Vermiform appendix (tissue), 1 donor: ENCODE measurements around a stretch of chr6.

DNA sequence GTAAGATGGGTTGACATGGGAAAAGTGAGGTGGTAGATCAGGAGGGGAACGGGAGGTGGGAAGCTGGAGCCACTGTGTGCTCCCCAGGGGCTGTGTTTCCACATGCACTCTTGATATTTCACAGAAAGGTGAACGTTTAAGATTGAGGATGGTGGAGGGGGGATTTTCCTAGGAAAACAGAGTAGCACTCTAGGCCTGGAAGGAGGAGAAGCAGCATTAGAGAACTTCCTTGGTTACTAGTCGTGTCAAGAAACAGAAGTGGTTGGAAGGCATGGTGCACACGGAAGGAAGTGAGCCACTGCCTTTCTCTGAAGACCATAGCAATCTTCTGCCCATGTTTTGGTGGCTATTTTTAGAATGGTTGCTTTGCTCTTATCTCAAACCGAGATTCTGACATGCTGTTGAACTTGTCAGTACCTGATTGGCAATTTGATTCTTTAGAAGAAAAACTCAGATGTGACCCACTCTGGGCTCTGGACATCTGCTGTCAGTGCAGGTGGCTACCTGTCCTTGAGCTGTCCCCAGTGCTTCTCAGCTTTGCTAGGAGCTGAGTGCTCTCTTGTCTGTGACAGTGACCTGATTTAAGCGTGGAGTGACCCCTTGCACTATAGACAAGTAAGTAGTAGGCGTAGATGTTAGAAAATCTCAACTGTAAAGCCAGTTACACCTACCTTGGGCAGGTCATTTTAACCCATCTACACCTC lies 44.4 kb downstream of the DUSP22 start:
- PRO-cap: no peak

DNA sequence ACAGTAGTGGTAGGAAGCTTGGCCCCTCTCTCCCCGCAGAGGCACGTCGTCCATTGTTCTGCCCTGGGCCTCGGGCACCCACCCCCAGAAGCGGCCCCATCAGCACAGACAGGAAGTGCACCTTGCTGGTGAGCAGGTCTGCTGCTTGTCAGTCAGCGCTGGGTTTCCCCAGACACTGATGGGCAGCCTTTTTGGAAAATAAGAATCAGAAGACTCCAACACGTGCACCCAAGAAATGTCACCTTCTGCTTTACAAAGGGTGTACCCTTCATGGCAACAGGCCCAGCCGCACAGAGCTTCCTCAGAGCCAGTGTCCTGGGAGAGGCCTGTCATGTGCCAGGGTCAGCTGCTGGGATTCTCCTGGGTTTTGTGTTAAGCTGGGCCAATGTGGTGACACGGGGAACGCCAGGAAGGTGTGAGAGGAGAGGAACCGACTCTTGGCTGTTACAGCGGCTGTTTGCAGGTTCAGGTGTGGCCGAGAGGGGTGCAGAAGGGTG lies 34.7 kb upstream of the IRF4 start:
- PRO-cap: no peak

DNA sequence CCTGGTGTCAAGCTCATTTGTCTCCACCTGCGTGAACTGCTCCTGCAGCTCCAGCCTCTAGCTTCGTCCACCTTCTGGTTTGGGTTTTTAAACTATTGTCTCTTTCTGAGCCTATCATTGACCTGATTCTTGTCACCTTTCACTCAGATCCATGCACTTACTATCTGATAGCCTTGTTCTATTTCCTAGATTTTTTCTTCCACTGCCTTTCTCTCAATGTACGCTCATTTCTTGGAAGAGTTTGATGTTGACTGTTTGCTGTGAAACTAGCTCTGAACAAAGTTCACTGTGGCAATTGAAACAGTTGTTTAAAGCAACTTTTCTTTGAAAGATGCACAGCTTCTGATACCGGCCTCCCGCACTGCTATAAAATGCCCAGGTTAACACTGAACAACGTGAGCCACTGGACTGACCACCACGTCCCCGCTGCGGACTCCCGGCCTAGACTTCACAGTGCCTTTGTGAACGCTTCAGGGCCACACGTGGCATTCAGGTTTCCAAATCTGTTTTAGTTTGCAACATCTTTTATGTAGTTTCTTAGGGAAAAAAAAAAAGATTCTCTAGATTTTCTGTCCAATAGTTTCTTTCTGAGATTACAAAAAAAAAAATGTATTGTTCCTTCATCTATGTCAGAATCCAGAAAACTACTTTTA lies 29.8 kb upstream of the IRF4 start:
- PRO-cap: no peak

DNA sequence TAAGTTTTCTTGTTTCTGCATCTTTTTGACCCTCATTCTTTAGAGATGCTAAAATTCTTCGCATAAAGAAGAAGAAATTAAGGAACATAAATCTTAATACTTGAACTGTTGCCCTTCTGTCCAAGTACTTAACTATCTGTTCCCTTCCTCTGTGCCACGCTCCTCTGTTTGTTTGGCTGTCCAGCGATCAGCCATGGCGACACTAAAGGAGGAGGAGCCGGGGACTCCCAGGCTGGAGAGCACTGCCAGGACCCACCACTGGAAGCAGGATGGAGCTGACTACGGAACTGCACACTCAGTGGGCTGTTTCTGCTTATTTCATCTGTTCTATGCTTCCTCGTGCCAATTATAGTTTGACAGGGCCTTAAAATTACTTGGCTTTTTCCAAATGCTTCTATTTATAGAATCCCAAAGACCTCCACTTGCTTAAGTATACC lies 17.0 kb downstream of the IRF4 start:
- PRO-cap: no peak

DNA sequence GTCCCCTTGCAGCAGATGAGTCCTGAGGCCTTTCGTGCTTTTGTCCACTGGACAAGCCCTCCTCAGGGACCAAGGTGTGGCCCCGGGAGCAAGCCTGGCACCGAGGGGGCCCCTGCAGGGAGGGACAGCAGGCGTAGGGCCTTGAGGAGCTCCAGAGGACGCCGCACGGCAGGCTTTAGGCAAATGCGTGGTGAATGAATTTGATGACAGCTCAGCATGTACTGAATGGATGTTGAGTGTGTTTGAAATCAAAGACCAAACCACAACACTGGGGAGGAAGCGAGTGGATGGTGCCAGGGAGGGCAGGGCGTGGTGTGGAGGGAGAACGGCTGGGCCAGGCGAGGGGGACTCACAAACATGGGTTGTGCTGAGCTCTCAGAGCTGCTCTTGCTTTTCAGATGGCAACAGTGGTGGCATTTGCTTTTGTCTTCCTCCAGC lies 53.3 kb downstream of the IRF4 start:
- PRO-cap: no peak

- PRO-cap: no peak
Observed at GRCh38 chr6:707508-708105, 14.7 kb upstream of the EXOC2 start.

GRCh38 chr6:1250513-1251077 lies 61.3 kb upstream of the FOXQ1 start:
- PRO-cap: no peak

DNA sequence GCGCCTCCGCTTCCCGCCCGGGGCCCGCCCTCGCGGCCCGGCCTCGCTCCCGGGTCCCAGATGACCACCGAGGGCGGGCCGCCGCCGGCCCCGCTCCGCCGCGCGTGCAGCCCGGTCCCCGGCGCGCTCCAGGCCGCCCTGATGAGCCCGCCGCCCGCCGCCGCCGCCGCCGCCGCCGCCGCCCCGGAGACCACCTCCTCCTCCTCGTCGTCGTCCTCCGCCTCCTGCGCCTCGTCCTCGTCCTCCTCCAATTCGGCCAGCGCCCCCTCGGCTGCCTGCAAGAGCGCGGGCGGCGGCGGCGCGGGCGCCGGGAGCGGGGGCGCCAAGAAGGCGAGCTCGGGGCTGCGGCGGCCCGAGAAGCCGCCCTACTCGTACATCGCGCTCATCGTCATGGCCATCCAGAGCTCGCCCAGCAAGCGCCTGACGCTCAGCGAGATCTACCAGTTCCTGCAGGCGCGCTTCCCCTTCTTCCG lies 548 bp downstream of the FOXF2 start:
- PRO-cap: no peak

DNA sequence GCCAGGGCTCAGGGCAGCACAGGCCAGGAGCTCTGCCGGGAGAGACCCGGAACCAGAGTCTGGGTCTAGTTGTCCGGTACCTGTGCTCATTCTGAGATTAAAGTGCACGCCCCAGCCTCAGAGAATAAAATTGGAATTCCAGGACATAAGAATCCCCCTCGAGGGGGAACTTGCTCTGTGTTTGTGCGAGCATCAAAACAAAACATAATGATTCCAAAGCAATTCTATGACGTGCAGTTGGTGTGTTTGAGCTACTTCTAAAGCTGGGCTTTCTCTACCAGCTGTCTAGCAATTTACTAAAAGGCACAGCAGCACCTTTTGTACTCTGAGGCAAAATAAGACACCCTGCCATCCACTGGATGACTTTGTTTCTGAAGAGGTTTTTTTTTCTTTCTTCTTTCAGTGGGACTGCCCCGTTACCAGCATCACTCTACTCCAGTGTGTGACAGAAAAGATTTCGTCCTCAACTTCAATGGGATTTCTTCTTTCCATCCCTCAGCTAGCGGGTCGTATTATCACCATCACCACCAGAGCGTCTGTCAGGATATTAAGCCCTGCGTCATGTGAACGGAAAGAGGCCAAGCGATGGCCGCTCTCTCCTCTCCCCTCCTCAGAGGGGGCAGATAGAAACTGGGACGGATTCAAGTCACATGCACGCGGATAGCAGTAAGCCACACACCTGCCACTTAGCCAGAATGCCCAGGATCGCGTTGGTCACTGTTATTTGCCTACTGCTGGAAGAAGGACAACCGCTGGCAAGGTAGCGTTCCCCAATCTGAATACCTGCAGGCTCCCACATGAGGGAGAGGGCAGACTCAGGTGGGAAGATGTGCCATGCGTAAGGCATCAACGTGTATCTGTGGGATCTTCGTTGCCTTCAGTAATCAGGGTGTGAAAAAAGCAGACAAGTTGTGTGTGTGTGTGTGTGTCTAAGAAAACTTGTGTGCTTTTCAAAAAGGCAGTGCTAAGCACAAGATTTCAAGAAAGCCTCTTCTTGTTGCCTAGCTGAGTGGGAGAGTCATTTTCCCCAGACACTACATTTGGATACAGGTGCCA lies 5.2 kb downstream of the FOXF2 start:
- PRO-cap: no peak

DNA sequence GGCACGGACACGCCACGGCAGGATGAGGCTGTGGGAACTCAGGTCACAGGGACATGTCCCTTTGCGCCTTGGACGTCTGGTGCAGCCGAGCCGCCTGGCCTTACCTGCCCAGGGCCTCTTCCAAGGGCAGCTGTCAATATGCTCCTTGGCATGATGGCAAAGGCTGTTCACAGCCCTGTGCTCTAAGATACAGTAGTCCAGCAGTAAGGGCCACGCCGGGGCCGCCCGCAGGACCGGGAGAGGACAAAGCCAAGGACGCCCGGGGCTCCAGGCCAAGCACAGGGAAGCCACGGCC lies 12.9 kb downstream of the FOXF2 start:
- PRO-cap: unidirectional peak, plus-strand start at position 210 of the sequence

DNA sequence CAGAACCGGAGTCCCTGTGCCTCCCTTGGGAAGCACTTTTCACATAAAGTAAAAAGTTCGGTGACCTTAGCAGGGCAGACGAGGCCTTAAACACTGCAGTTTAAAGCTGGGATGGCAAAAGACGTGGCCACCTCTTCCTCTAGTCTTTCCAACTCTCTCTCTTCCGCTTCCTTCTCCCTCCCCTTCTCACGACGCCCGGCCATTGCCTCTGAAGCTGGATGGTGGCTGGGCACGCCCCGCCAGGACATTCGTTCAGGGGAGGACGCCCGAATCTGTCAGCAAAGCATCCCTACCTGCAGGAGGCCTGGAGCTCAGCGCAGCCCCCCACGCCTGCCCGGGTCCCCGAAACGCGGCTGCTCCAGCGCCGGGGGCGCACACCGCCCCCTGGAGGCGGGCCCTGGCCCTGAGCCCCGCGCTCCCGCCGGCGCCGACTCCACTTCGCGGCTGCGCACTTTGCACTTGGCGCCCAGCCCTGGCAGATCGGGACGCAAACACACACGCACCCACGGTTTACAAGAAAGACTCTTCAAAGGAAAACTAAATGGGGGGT lies 54.8 kb upstream of the FOXC1 start:
- PRO-cap: no peak

DNA sequence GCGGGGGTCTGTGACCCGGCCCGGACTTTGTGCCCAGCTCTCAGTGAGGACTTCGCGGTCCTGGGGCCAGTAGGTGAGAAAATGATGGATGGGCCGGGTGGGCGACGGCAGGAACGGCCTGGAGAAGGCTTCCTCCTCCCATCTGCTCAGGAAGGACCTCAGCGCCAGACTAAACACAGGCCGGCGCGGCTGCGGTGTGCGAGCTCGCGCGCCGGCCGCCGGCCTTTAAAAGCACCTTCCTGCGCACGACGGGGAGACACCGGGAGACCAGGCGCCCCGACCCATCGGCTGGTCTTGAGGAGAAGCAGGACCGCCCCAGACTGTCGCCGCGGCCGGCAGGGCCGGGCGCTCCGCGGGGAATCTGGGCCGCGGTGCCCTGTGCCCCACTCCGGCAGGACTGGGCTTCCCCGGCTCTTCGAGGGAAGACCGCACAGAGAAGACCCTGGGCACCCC lies 8.3 kb upstream of the FOXC1 start:
- PRO-cap: no peak

DNA sequence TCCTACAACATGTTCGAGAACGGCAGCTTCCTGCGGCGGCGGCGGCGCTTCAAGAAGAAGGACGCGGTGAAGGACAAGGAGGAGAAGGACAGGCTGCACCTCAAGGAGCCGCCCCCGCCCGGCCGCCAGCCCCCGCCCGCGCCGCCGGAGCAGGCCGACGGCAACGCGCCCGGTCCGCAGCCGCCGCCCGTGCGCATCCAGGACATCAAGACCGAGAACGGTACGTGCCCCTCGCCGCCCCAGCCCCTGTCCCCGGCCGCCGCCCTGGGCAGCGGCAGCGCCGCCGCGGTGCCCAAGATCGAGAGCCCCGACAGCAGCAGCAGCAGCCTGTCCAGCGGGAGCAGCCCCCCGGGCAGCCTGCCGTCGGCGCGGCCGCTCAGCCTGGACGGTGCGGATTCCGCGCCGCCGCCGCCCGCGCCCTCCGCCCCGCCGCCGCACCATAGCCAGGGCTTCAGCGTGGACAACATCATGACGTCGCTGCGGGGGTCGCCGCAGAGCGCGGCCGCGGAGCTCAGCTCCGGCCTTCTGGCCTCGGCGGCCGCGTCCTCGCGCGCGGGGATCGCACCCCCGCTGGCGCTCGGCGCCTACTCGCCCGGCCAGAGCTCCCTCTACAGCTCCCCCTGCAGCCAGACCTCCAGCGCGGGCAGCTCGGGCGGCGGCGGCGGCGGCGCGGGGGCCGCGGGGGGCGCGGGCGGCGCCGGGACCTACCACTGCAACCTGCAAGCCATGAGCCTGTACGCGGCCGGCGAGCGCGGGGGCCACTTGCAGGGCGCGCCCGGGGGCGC lies 1.4 kb downstream of the FOXC1 start:
- PRO-cap: no peak

- PRO-cap: no peak
Observed at GRCh38 chr6:1612289-1612739, 2.6 kb downstream of the FOXC1 start.

DNA sequence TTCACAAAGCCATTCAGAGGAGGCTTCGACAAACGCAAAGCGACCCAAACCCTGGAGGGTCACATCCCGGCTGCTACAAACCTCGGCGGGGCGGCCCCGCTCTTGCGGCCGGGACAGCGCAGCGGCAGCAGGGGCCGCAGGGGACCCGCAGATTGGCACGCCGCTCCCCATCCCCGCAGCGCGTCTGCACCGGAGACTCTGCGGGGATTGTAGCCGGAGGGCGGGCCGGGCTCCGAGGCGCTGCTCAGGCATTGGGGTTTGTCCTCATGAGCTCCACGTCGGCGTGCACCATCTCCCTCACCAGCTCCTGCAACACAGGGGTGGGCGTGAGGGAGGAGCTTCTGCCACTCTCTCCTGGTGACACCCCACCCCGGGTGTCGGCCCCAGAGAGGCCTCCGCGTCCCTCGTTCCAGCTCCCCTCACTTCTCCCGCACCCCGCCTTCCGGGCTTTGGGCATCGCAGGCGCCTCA lies 14.2 kb downstream of the FOXC1 start:
- PRO-cap: no peak

- PRO-cap: no peak
Observed at GRCh38 chr6:1762237-1762790, 152.6 kb downstream of the FOXC1 start.

GRCh38 chr6:2021473-2021875 lies 223.9 kb downstream of the GMDS start:
- PRO-cap: no peak

GRCh38 chr6:2222088-2222693 lies 23.2 kb downstream of the GMDS start:
- PRO-cap: no peak

GRCh38 chr6:2347906-2348515 lies 102.6 kb upstream of the GMDS start:
- PRO-cap: no peak

DNA sequence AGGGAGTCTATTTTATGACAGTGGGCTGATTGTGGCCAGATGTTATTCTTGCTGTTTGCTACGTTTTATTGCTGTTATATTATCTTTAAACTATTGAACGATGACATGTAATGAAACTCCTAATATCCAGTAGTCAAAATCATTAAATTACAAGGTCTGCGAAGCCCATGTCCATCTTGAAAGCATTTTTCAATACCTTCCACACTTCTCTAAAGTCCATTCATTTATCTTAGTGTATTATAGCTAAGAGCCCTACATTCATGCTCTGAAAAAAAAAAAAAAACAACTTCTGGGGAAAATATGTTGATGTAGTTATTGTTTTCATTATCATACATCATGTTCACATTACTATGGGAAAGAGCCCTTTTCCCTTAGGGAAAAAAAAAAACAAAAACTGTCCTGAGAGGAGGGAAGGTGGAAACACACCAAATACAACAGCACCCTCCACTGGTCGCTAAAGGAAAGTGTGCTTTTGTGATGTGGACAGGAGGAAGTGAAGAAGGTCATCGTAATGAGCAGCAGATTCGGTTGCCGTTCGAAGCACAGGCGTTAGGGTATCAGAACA lies 203.2 kb upstream of the GMDS start:
- PRO-cap: no peak